Foreskin keratinocyte (primary cell): ENCODE measurements around the gene TOE1.

GRCh38 chr1:43553393-43554161 lies 22.9 kb downstream of the PTPRF start:
- RAMPAGE, total RNA, result no peak

DNA sequence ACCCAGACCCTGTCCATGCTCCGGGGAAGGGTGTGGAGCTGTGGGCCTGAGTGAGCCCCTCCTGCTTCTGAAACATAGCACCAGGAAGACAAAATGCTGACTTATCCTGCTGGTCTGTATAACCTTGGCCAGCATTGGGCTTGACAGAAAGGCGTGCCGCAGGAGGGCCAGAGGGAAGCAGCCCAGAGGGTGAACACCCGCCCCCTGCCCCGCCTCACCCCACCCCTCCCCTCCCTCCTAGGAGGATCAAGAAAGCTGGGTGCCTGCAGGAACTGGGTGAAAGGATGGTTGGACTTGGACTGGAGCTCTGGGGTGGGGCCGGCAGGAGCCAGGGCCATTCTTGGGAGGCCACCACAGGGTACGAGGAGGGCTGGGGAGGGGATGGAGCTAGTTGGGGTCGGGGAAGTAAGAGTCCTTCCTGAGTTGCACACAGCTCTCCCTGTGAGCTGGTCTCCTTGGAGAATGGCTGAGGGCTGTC lies 27.1 kb downstream of the PTPRF start:
- RAMPAGE, total RNA, result no peak

- RAMPAGE, total RNA, result no peak
Measured at GRCh38 chr1:43603393-43604394, 46.3 kb upstream of the KDM4A start.

DNA sequence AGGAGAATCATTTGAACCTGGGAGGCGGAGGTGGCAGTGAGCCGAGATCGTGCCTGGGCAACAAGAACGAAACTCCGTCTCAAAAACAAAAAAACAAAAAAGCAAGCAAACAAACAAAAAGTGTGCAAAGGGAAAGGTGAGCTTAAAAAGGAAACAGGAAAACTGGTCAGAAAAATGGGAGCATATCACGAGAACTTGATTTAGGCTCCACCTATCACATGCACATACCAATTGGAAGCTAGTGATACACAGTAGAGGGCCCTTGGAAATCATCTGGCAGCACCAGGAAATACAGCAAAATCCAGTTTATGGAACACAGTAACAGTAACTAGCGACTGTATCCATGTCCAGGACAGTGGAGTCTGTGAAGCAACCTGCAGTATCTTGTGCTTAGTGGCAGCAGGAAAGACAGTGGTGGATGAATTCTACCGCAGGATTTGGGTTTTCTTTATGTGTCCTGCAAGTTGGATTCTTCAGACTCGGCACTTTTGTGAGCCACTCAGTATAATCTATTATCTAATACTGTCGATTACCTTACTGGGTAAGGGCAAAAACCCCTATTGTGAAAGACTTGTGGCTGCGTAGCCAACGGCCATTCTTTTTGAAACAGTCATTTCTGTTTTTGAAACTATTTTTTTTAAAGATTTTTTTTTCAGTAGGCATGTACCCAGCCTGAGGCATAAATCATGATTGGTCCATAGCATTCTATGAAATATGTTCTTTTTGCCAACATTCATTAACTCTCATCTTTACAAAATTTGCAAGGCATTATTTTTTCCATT lies 1.7 kb upstream of the KDM4A start:
- RAMPAGE, total RNA, result no peak

GRCh38 chr1:43832402-43832735 lies 101.2 kb upstream of the ARTN start:
- RAMPAGE, total RNA, result no peak

- RAMPAGE, total RNA, result no peak
Measured at GRCh38 chr1:44023699-44024147, 7.5 kb downstream of the SLC6A9 start.

DNA sequence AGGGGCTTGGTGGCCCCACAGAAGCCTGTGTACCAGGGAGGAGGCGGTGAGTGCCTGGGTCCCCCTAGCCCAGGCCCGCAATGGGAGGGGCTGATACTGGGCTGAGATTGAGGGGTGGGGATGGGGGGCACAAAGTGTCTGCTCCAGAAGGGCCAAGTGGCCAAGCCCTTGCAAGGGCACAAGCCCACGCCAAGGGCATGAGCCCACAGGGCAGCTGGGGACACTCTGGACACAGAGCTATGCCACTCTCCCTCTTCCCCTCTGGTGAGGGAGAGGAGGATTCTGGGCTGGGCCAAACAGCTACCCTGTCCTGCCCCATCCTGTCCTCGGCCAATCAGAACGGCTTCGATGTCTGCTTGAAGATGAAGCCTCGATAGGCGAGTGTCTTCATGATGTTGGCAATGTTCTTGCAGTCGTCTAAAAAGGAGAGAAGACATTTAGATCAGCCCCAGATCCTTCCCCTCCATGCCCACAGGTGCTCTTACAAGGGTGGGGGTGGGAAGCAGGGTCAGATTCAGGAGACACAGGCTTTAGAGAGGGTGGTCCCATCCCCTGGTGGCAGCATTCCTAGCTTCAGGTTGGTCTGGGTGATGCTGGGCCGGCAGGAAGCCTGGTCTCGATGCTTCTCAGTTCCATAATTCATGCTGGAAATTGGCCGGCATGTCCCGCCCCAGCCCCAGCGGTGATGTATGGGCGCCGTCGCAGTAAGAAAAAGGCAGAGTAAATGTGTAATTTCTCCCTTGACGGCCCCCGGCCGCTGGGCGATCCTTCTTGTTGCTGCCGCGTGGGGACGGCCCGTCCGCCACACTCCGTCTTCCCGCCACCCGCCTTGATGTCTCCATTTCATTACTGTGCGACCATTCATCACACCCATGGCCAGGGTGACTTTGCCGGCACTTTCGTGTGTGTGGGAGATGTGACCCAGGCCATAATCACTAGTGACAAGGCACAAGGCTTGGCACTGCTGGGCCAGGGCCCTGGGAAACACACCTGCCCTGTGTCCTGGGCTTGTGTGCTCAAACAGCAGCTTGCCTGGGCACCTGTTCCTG lies 8.3 kb downstream of the DMAP1 start:
- RAMPAGE, total RNA, result no peak

GRCh38 chr1:44223719-44224072 lies 10.4 kb downstream of the DMAP1 start:
- RAMPAGE, total RNA, result no peak

GRCh38 chr1:44261419-44262296 lies 48.4 kb downstream of the DMAP1 start:
- RAMPAGE, total RNA, result no peak

DNA sequence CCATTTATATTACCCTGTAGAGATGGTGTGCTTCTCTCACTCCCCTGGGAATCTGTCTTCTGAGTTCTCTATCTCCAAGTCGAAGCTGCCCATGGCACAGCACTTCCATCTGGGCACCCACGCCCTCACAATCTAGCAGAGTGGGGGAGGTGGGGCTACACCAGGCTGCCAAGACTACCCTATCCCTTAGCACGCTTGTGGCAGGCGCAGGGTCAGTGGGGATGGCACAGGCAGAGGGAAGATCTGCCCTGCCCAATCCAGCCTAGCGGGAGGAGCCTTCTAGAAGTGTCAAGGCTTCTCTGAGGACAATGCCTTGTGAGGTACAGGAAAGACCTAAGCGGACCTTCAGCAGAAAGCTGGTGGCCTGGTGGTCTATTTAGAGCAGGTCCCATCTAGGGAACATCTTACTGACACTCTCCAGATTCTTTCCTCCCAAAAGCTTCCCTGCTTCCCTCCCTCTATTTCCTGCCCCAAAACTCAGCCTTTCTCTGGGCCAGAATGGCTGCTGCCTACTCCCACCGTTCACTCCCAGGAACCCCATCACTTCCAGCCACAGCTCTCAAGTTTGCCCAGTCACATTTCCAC lies 49.2 kb downstream of the DMAP1 start:
- RAMPAGE, total RNA, result no peak

DNA sequence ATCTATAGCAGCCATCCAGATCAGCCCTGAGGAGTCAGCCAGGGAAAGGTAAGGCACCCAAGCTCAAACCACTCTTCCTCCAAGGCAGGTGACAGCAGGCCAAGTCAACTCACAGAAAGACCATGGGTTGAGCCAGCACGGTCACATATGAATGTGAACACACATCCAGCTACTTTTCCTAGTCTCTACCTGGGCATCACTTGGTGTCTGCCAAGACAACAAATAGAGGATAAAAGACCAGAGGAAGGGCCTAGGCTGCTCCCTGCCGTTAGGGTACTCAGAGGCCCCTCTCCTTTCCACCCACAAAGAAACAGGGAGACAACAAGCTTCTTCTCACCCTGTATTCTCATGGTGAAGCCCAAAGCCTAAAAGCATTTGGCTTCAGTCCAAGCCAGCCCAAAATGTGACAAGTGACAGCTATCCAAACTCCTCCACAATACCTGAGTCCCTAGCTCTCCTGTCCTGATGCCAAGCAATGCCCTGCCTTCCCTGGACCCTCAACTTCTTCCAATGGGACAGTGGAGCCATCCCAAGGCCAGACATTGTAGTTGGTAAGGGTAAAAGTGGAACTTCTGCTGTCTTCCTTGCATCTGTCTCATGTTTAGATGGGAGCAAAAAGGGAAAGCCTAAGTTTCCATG lies 55.4 kb downstream of the DMAP1 start:
- RAMPAGE, total RNA, result no peak

- RAMPAGE, total RNA, result no peak
Measured at GRCh38 chr1:44617325-44617910, 56.9 kb downstream of the TMEM53 start.

DNA sequence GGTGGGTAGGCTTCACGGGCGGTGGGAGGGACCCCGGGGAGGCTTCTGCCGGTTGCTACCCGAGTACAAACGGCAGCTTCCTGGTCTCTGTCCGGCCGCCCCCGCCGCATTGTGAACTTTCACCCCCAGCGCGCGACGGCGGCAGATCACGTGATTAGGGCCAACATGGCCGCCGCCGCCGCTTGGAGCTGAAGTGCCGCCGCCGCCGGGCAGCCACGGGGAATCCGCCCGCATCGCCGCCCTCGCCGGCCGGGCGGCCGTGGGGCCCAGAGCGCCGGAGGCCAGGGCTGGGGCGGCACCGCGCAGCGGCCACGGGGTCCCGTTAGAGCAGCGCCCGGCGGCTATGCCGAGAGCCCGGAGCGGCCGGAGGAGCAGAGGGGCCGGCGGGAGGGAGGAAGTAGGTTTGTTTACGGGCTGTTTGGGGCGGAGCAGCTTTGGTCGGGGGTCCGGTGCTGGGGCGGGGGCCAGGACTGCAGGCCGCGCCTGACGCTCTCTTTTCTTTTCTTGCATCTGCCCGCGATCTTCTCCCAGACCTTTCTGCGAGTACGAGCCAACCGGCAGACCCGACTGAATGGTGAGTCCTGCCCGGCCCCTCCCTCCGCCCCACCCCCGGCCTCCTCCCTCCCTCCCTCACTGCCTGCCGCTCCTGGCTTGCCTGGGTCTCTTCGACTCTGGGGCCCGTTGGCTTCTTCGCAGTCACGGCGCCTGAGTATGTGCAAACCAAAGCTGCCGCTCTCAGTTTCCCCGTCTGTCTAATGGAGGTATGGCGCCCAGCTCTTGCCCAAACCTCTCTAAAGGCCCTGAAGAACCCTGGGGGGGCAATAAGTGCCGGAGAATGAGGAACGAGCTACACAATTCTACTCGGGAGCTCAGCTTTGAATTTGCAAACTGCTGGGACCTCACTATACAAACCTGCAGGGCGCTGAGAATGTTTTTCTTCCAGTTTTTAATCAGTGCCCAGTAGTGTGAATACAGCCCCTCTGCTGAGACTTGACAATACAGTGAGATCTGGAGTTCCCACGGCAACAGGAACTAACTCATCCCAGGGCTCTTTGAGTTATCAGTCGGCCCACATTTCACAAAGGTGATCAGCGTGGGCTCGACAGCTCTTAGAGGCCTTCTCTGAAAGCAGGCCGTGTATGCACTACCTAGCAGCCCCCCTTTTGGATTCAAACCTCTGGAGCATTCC lies 42.1 kb downstream of the TMEM53 start:
- RAMPAGE, total RNA, result no peak

GRCh38 chr1:44637605-44638852 lies 36.3 kb downstream of the TMEM53 start:
- RAMPAGE, total RNA, result no peak

GRCh38 chr1:44738407-44738975 lies 1.1 kb upstream of the KIF2C start:
- RAMPAGE, total RNA, result no peak

- RAMPAGE, total RNA, result no peak
Measured at GRCh38 chr1:44778362-44778567, 2.9 kb downstream of the RPS8 start.

GRCh38 chr1:44806329-44806726 lies 823 bp downstream of the DYNLT4 start:
- RAMPAGE, total RNA, result no peak

GRCh38 chr1:44847807-44848306 lies 4.8 kb upstream of the PTCH2 start:
- RAMPAGE, total RNA, result no peak

DNA sequence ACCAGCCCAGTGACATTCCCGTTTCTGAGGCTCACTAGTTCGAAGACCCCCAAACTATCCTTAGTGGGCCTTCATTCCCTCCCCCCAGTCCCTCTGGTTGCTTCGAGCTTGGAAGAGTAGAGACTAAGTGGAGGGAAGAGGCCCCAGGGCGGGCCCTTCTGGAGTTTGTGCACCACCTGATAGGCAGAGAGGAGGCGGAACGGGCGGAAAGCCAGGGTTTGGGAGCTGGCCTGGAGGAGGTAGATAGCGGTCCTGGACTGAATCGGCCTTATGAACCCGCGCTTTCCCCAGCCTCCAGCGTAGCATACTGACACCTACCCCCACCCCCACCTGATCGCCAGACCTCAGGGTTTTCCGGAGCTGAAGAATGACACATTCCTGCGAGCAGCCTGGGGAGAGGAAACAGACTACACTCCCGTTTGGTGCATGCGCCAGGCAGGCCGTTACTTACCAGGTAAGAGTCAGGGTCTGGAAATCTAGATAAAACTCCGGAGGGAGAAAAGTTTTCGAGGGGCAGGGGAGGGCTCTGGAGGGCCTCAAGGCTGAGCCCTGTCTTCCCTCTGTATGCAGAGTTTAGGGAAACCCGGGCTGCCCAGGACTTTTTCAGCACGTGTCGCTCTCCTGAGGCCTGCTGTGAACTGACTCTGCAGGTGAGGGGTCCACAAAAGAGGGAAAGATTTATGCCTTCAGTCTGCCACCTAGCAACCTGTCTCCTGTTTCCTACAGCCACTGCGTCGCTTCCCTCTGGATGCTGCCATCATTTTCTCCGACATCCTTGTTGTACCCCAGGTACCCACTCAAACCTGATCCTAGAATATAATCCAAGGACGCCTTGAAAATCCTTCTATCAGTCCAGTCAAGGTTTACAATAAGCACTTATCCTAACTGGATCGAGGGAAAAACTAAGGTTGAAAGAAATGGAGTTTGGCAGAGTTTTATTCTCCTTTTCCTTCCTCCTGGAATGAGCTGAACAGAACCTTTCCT lies 804 bp downstream of the UROD start:
- RAMPAGE, total RNA, result no peak

- RAMPAGE, total RNA, result no peak
Measured at GRCh38 chr1:45339652-45340749, at the start of gene TOE1. Gene TOE1, plus strand, starts transcription at chr1:45340170.